Camera-type eye (tissue), 1 donor: ENCODE results near the gene SOCS6.

GRCh38 chr18:62596475-62597079 is 73.8 kb downstream of the ZCCHC2 start:
- RAMPAGE, long total RNA, result no peak

DNA sequence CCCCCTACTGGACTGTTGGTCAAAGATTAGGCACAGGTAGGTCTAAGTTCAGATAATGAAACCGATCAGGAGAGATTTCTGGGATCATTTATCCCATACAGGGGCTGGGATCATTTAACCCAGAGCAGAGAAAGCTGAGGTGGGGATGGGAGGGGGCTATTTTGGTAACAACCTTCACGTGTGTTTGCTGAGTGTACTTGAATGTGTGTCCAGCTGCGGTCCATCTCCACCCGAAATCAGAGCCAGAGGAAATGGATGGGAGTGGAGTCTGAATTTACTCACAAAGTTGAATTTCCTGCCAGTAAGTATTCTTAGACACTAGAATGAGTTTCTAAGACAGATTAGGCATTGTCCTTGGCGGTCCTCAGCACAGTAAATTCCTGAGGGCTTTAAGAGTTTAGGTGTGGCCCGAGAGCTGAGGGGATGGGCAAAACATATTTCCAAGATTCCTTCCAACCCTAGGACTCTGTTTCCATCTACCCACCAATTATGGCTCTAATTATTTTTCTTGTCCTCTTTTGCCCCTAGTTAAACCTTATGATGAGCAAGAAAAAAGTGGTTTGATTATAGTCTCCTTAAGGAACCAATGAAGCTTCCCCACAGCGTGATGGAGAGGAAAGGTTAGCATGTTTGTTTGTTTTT is 90.4 kb upstream of the PHLPP1 start:
- RAMPAGE, long total RNA, result no peak

- RAMPAGE, long total RNA, result no peak
Observed at GRCh38 chr18:62632739-62633190, 82.6 kb upstream of the PHLPP1 start.

DNA sequence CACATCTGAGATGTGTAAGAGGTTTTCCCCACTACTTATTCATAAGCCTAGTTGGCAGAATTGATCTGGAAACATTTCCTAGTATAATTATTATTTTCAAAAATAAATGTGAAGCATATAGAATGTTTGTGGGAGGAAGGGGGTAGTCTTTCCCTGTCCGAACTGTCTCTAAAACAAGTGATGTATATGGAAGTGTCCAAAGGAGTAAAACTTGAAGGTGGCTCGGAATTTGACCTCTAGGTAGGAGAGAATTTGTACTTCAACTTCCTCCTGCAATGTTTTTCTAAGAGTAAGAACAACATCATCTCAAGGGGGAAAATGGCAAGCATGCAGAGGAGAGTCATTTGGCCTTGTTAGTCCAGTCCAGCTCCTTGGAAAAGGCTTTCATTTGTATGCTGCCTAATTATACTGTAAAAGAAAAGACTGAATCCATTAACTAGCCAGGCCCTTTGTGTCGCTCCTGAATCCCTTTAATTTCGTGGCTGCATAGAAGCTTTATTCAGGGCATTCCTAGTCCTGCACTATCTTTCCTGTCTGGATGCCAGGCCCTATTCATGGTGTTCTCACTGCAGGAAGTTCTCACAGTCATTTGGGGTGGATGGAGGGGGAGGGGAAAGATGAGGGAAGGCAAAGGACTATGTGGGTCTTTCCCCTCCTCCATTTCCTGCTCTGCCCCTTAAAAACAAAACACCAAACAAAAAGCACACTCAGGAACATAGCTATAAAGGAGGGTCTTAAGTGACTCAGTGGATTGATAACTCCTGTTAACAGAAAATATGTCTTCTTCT is 36.0 kb downstream of the PHLPP1 start:
- RAMPAGE, long total RNA, result no peak

GRCh38 chr18:63213290-63213922 is 106.2 kb downstream of the BCL2 start:
- RAMPAGE, long total RNA, result no peak

- RAMPAGE, long total RNA, result no peak
Observed at GRCh38 chr18:63310536-63311161, 8.9 kb downstream of the BCL2 start.

GRCh38 chr18:63314880-63315625 is 4.5 kb downstream of the BCL2 start:
- RAMPAGE, long total RNA, result no peak

GRCh38 chr18:63415400-63416031 is 6.8 kb downstream of the VPS4B start:
- RAMPAGE, long total RNA, result no peak

GRCh38 chr18:63427811-63428144 is 5.5 kb upstream of the VPS4B start:
- RAMPAGE, long total RNA, result no peak

DNA sequence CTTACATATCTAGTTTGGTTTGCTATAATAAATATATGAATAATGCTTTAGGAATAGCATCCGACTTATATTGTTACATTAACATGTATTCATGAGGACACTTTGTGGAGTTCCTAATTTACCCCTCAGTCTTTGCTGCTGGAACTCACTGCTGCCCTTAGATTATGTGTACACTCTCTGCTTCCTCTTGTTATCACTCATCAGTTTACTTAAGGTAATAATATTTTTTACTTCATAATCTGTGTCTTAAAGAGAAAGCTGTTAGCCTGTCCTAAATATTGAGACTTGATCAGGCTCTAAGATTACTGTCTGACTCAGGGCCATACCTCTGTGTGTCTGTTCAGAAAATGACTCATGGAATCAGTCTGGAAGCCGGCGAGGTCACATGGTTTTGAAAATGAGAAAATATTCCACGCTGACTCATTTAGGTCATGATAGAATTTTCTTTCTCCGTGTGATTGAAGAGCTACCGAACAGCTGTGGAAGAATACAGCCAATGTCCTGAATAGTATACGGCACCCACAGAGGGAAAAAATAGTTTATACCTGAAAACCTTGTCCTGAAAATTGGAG is 156.5 kb downstream of the DSEL start:
- RAMPAGE, long total RNA, result no peak

- RAMPAGE, long total RNA, result no peak
Observed at GRCh38 chr18:67597864-67598278, 81.4 kb upstream of the DSEL start.

DNA sequence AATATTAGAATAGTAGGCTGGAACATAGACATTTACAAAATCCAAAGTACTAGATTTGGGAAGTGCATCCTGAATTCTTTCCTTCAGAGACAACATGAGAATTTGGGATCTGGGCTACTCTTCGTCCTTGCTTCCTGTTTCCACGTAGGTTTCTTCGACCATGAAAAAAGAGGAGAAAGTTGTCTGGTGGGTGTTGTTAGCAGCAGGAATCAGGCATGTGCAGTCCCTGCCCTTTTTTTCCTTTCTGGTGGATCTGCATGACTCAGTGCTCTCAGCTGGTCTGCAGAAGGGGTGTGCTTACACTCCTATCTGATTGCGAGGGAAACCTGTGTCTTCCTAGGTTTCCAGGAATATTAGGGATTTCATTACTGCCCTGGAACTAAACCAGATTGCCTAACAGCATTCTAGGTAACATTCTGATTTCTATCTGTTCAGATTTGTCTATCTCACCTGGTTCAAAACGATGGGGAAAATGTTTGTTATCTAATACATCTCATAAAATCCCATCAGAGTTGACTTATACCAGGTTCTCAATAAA is 174.3 kb downstream of the CCDC102B start:
- RAMPAGE, long total RNA, result no peak

GRCh38 chr18:69955066-69955479 is 7.4 kb upstream of the CD226 start:
- RAMPAGE, long total RNA, result no peak

DNA sequence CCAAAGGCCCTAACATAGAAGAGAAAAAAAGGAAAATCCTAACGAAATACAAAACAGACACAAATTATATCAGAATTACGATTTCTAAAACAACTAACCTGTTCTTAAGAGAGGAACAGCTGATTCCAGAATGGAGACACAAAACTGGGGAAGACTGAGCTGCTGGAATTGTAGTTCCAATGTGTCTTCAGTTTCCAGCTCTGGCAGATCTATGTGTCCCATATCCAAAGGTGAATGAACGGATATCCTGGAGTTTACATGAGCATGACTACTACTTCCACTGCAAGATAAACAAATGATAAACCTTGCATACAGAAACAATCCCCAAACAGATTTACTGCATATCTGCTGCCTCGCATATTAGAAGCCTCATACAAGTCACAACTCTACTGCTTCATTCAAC is 15.0 kb downstream of the RTTN start:
- RAMPAGE, long total RNA, result no peak

- RAMPAGE, long total RNA, result no peak
Observed at GRCh38 chr18:70288328-70289465, at the start of gene SOCS6. Gene SOCS6 (plus strand): TSS chr18:70289045.

- RAMPAGE, long total RNA, result no peak
Observed at GRCh38 chr18:70290026-70290399, 1.2 kb downstream of the SOCS6 start.

DNA sequence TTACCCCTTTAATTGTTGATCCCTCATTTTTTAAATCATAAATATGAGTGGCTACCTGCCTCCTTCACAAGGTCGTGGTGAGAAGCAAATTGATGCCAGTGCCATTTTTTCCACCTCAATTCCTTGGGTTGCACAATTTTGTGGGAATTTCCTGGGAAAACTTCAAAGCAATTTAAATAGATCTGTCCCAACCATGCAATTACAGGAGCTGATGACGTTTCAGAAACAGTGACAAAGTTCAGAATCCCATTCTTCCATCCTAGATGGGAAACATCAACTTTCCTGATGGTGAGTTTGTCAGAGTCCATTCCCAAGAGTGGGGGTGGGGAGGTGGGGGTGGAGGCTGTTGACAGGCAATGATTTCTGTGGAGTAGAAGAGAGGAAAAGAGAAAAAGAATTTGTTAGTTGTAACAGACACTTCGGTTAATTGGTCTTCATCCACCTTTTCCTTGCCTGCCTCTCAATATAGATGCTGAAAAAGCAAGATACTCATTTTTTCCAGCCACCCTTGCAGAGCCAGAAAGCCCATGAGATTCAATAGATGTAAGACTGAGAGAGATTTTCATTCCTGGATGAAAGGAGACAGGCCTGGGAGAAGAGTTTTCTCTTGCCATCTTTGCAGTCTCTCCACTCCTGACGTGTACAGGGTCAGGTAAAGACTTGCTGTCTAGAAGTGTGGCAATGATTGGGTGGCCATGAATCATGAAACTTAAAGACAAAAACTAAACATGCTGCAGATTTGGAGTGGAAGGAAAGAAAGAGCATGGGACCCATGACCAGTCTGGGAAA is 47.2 kb downstream of the SOCS6 start:
- RAMPAGE, long total RNA, result no peak

- RAMPAGE, long total RNA, result no peak
Observed at GRCh38 chr18:70553589-70553881, 264.7 kb downstream of the SOCS6 start.

- RAMPAGE, long total RNA, result no peak
Observed at GRCh38 chr18:72910018-72910400, 42.2 kb upstream of the NETO1 start.

DNA sequence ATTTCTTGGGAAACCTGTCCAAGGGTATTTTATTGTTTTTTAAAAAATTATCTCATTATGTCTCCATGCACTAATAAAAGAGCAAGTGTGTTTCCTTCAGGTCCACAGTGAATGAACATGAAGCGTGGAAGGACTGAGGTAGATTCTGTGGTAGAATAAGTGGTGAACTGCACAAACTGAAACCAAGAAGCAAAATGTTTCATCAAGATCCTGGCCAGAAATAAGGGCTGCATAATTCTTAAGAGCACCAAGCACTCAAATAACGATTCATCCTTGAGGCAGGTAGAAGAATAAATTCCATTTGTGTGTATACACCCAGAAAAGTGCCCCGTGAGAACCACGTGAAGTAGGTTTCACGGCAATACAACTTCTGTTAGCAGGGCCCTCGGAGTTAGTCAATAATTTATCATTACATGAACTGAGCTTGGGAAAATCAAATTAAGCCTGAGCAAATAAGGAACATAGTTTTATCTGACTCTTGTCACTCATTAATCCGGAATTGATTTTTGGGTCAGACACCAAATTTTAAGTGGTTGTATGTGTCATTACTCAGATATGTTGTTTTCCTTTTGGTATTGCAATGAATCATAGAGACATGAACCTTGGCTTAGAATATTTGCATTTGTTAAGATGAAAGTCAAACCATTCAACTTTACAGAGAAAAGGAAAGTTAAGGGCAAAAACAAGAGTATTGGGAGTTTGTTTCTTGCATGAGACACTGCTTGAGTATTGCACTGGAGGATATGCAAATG is 472.5 kb upstream of the NETO1 start:
- RAMPAGE, long total RNA, result no peak